Thoracic aorta endothelial cell (primary cell): ENCODE data around the genes NLRP11, ZSCAN5B, ZNF583, DUXA, AURKC, ZNF772 and ZSCAN4.

GRCh38 chr19:55670298-55670978 is 4.6 kb upstream of the EPN1 start:
- CAGE, long polyA plus RNA = no peak

GRCh38 chr19:55831781-55832207 is at the start of gene NLRP11:
Gene NLRP11, minus strand, starts transcription at chr19:55831999.
- CAGE, long polyA plus RNA = no peak

DNA sequence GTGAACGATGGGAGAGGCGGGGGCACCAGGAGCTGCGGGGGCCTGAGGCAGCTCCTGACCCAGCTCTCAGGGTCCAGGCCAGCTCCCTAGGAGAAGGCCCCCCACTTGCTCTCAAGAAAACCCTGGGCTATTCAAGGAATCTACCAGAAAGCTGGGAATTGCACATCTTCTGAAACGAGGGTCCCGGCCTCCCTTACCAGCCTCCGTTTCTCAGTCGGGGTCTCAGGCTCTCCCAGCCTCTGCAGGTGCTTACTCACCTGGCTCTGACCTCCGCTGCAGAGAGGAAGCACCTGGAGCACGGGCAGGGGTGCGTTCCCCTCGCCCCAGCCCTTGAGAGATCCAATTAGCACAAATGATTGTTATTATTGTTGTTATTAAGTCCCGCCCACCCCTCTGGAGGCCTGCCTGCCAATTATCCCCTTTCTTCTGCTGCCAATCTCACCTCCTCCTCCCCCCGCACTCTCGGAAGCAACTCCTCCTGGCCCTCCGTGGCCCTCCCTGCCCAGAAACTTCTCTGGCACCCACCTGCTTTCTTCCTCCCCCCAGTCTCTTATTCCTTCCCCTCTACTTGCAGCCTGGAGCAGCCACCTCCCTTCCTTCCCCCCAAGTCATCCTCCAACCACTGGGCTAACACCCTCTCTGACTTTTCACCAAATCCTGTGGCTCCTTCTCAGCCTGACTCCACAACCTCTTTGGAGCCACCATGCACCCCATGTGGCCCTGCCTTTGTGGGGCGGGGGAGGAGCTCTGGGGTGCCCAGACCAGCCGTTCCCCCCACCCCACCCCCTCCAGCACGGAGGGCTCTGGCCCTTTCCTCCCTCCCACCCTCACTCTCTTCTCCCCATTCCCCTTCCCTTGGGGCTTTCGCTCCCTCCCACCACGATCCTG is 8.7 kb downstream of the ZNF787 start:
- CAGE, long polyA plus RNA = no peak

GRCh38 chr19:56120054-56120815 is 860 bp downstream of the ZNF787 start:
- CAGE, long polyA plus RNA = no peak

DNA sequence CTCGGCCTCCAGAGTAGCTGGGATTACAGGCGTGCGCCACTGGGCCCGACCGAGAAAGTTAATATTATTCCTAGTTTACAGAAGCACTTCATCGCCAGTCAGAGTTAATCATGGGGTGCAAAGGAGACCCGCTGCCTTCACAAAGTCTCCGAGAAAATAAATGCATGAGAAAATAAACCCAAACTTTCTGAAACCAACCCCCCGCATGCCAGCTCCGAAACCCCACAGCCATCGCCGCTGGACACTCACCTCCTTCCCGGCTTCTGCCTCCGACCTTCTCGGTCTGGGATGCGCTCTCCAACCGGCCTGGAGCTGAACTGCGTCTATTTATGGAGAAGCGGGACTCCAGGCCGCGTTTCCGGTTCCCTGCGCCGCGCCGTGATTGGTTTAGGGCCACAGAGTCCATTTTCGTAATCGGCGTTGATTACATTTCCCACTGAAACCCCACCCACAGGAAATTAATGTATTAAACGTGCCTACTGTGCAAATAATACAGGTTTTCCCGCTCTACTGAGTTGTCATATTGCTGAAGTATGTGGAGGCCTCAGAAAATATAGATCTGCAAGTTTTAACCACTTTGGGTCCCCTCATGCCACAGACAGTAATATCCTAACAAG is at the start of gene ZSCAN5B:
TSS of gene ZSCAN5B (minus strand) at position 299 of the 617 bp plus-strand sequence.
- CAGE, long polyA plus RNA = no peak

GRCh38 chr19:56367831-56368660 is 25.3 kb downstream of the ZNF582 start:
- CAGE, long polyA plus RNA = no peak

GRCh38 chr19:56404175-56404723 is at the start of gene ZNF583:
Gene ZNF583, plus strand, starts transcription at chr19:56404332.
- CAGE, long polyA plus RNA = no peak

DNA sequence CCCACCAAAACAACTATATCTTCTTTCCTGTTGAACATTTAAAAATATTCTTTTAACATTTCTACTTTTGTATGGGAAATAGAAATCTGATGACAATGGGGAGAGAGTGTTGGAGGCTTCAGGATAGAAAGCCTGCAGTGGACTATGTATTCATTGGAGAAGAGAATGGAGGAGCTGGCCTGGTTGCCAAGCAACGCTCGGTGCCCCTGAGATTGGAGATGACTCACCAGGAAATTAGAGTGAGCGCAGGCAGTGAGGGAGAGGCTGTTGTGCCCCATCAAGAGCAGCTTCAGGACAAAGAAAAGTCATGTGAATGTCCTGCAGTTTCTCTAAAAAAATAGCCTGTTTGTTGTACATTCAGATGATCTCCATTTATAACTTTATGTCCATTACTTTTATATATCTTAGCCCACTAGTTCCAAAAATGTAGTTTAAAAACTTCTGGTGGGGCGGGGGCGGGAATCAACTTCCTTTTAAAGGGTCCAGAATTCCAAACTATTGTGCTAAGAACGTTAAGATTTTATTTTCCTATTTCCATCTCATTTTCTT is 48.8 kb upstream of the ZNF835 start:
- CAGE, long polyA plus RNA = no peak

GRCh38 chr19:56900405-56901231 is 60.1 kb upstream of the PEG3 start:
- CAGE, long polyA plus RNA = no peak

- CAGE, long polyA plus RNA = no peak
Observed at GRCh38 chr19:56919516-56920448, 79.3 kb upstream of the PEG3 start.

GRCh38 chr19:56963180-56963515 is 122.6 kb upstream of the PEG3 start:
- CAGE, long polyA plus RNA = no peak

GRCh38 chr19:57167403-57167602 is at the start of gene DUXA:
Gene DUXA, minus strand, starts transcription at chr19:57167485.
- CAGE, long polyA plus RNA = no peak

- CAGE, long polyA plus RNA = no peak
Observed at GRCh38 chr19:57171700-57172715, 4.7 kb upstream of the DUXA start.

GRCh38 chr19:57214467-57215052 is 16.3 kb upstream of the AURKC start:
- CAGE, long polyA plus RNA = no peak

DNA sequence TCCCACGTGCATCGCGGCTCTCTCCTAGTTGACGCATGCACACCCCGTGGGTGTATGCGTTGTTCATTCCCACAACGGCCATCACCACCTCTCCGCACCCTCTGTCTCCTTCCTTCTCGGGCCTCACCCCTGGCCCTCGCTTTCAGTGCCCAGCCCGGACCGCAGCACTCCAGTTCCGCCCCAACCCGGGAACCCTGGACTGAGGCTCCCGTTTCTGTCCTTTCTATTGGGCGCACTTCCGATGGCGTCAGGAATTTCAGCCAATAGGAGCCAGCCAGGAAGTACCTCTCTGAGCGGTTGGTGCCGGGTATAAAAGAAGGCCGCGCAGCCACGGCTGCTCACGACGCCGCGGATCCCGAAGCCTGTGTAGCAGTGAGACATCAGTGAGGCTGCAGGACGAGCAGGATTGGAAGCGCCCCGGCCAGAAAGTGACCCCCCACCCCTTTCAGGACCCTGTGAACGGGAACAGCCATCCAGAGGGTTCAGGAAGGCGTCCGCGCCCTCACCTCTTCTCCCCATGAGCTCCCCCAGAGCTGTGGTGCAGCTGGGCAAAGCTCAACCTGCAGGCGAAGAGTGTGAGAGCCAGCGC is at the start of gene AURKC:
TSS of gene AURKC (plus strand) at position 292 of the 589 bp plus-strand sequence.
- CAGE, long polyA plus RNA = no peak

GRCh38 chr19:57284118-57284871 is 4.0 kb downstream of the ZNF460 start:
- CAGE, long polyA plus RNA = no peak

DNA sequence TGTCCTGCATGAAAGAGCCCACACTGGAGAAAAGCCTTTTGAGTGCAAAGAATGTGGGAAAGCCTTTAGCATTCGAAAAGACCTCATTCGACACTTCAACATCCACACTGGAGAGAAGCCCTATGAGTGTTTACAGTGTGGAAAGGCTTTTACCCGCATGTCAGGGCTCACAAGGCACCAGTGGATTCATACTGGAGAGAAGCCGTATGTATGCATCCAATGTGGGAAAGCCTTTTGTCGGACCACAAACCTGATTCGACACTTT is 11.3 kb downstream of the ZNF460 start:
- CAGE, long polyA plus RNA = no peak

- CAGE, long polyA plus RNA = no peak
Observed at GRCh38 chr19:57305889-57306474, 14.3 kb upstream of the ZNF543 start.

DNA sequence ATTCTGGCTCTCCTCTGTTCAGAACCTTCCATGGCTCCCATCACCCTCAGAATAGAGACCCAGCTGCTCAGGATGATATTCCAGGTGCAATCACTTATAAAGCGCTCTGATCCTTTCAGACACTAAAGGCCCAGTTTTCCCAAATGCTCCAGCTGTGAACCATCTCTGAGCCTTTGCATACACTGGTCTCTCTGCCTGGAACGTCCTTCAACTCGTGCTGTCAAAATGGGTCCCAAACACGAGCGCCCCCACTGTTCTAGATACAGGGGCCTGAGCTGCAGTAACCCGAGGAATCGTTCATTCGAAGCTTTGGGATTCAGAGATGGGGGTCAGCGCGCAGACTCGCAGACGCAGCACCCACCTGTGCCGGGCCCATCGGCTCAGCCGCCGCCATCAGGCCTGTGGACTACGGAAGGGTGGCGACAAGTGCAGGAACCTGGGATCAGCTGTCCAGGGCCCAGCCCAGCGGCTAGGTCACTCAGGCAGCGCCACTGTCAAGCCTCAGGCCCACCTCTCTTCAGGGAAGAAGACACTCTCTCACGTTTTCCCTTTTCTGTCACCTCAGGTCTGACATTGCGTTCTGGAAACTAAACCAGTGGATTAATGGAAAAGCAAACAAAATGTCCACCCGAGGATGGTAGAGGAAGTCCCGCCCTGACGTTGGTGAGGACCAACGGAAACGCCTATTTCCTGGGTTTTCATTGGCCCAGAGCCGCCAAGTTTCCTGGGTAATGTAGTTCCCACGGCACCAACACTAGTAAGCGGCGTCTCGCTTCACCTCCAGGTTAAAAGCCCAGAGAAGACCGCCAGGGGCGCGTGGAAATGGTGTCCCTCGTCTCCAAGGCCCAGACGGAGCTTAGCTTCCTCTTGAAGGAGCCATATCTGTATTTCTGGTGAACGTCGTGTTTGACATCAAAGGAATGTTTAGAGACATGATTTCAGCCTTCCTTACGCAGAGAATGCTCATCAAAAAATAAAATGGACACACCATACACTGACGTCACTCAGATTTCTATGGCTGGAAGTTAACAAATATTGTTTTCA is at the start of gene ZNF772:
TSS of gene ZNF772 (minus strand) at position 651 of the 1,044 bp plus-strand sequence.
- CAGE, long polyA plus RNA = no peak

DNA sequence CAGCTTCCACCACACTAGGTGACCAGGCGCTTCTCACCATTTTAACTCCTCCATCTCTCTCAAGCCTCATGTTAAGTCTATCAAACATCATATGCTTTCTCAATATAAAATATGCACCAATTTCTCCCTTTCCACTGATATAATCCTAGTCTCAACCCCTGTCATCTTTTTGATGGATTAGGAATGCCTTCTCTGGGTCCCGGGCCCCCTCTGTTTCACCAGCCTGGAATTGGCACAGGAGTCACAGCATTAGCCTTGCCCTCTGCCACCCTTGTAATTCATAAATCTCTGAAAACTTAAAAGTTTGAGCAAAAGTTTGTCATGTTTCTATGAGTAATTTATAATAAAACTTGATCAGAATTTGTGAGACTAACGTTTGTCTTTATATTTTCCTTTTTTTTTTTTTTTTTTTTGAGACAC is at the start of gene ZSCAN4:
TSS of gene ZSCAN4 (plus strand) at position 270 of the 420 bp plus-strand sequence.
- CAGE, long polyA plus RNA = no peak